NB4 (cell line): Measurements from ENCODE around the gene CR1L.

DNA sequence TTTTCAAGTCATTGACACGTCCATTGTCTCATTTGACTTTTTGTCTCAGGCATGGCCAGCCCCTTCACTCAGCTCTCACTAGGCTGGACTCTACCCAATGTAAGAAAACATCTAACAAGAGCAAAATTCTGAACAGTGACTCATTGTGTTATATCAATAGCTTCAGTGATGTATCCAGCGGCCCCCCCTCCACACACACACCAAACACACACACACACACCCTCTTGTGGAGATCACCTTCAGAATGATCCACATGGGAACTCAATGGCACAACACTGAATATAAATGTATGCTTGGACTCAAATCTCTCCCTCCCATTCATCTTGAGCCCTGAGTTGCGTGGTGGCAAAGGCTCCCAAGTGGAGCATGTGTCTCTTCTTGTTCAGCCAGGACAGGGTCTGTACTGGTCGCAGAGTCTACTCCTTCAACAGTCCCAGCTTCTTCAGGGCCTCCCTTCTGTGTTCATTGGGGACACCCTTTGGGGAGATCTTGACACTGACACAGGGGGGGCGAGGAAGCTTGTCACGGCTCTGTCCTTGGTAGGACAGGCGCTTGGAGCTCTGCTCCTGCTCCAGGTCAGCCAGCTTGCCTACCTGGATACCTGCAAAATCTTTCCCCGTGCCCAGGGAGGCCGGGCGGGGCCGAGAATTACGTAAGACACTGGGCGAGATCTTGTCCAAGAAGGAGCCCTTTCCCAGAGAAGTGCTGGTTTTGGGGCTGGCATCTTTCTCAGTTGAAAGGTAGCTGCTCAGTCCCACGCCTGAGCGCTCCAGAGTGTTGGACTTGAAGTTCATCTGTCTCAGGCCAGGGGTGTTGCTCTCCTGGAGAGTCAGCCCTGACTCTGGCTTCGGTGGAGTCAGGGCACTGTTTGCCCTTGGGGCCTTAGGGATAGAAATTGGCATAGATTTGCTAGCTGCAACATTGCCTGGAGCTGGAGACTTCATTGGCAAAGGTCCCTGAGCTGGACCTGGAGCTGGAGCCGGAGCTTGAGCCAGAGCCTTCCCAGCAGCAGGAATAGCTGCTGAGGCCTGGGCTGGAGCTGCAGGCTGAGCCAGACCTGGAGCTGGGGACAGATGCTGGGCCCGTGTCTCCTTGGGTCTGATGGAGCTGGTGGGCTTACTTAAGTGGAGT lies 10.6 kb downstream of the C1orf116 start:
- RRBS: no CpG with 5 or more reads among the region's 18 CpGs

GRCh38 chr1:207105917-207106498 lies 2.0 kb downstream of the C4BPA start:
- RRBS: no CpG with 5 or more reads among the region's 6 CpGs

DNA sequence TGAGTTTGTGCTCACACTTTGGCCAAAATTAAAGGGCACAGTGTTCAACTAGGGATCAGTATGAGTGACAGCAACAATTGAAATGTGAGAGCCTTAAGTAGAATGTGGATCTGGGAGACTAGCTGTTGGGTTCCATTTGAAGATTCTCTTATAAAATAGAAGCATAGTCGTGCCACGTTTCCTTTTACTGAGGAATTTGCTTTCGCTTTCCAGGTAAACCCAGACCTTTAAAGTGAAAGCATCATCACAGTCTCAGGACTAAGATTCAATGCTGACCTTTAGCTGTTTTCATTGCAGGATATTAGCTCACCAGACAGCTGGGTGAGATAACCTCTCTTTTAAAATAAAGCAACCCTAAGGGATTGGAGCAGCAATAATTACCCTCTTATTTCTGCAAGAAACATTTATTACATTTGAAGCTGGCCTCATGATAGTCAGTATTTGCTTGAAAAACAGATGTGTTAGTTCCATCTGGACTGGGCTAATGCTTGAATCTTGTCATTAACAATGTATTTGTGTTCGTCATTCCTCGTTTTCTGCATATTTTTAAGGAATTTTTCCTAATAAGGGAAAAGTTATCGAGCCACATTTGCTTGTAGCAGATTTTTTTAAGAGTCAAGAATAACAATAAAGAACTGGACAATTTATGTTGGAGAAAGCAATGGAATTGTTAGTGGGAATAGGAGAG lies 37.0 kb upstream of the CD55 start:
- RRBS: no CpG with 5 or more reads among the region's 6 CpGs

GRCh38 chr1:207309640-207310300 lies 11.7 kb upstream of the CD55 start:
- RRBS: no CpG with 5 or more reads among the region's 4 CpGs

GRCh38 chr1:207322339-207322709 lies 846 bp downstream of the CD55 start:
- RRBS: no CpG with 5 or more reads among the region's 7 CpGs

GRCh38 chr1:207644635-207645664 lies at the start of gene CR1L:
Gene CR1L (plus strand): TSS chr1:207645133.
- RRBS: 94% methylated on average over 19 of the region's 72 CpGs

DNA sequence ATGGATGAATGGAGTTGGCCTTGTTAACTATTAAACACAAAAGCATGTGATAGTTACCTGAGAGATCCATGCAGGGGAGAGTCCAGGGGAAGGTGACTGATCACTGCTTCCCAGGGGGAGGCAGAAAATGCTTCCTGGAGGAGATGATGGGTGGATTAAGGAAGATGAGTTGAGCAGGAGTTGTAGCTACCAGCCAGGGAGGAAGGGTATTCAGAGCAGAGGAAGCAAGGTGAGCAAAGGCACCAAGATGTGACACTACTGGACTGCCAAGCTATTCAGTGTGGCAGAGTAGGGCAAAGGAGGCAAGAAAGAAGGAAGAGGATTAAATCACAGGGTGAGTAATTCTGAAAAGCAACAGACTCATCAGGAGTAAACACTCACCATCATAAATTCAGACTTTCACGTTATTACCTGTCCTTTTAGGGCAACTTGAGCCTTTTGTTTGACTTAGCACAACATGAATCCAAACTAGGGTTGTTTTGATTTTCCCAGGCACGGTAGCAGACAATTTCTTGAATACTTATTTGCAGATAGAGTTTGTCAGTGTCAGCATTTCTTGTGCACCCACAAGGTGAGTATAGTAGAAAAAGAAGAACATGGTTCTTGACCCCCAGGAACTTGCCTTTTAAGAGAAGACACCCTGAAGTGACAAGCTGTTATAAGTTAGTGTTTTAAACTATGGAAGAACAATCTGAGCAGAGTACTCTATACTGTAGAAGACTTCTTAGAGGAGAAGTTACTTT lies 4.3 kb downstream of the CD46 start:
- RRBS: no CpG with 5 or more reads among the region's 2 CpGs

- RRBS: no CpG with 5 or more reads among the region's 21 CpGs
Observed at GRCh38 chr1:207807326-207808718, 56.0 kb downstream of the CD46 start.

- RRBS: no CpG with 5 or more reads among the region's 9 CpGs
Observed at GRCh38 chr1:207830591-207831158, 78.8 kb downstream of the CD46 start.

- RRBS: no CpG with 5 or more reads among the region's 3 CpGs
Observed at GRCh38 chr1:207892571-207892990, 18.3 kb downstream of the CD34 start.

DNA sequence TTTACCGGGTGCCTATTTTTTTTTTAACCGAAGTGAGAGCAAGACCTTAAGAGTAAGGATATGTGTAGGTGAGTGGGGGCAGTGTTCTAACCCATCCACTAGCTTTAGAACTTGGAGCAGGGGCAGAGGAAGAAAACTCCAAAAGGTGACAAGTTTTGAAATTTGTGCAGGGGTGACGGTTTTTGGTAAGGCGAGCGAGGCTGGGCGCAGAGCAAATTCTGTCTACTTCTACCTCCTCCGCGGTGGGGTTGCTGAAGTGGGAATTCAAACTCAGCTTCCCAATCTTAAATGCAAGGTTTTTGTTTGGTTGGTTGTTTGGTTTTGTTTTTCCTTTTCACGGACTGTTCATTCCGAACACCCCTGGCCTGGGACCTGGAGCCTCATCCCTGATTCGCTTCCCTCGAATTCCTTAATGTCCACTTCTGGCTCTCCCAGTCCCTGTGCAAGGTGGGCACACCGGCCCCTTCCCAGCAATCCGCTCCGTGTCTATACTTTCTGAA lies 764 bp downstream of the CD34 start:
- RRBS: 97% methylated on average over 3 of the region's 15 CpGs

GRCh38 chr1:208047966-208048438 lies 137.1 kb upstream of the CD34 start:
- RRBS: no CpG with 5 or more reads among the region's 6 CpGs

DNA sequence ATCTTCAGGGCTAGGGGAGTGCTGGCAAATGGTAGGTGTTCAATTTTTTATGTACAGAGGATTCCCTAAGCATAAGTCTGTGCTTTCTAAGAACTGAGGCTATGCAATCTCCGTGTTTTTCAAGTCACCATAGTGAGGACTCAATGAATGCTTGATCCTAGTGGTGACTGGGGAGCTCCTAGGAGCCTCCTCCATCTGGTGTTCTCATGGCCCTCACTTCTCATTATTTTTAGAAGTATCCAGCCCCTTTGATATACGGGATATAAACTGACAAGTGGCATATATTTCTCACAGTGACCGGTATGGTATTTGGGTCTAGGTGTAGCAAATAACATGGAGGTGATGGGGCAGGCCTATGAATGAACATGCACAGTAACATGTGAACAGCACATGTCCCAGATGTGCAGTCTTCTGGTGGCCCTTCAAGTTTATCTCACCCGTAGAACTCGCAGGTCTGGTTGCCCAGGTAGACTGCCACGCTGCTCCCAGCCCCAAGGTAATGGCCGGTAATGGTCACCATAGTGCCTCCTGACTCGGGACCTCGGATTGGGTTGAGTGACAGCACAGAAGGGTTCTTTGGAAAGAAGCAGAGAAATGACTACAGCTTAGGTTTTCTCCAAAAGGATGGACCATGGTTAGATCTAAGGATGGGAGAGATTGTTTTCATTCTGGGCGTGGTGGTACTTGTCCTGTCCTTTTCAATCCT lies 141.1 kb upstream of the CD34 start:
- RRBS: no CpG with 5 or more reads among the region's 10 CpGs

DNA sequence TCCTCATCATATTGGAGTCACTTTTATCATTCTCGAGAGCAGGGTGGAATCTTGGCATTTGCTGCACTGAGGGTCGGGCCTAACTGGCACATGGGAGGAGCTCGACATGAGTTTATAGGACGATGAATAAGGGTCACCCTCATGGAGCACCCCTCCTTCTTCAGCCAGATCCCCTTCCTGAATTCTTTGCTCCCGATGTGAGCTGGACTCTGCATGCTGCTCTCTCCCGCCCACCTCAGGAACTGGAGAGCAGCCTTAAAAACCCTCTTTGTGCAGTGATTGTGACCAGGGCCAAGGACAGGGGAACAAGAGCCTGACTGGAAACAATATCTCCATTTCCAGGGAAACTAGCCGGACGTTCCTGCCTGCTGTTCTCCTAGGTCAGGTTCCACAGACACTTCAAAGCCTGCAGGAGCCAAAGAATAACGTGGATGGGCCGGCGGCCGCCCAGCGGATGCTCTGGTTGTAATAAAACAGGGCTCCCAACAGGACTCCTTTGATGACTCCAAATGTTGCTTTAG lies 162.4 kb downstream of the PLXNA2 start:
- RRBS: no CpG with 5 or more reads among the region's 13 CpGs

- RRBS: no CpG with 5 or more reads among the region's 4 CpGs
Observed at GRCh38 chr1:208141681-208142224, 102.4 kb downstream of the PLXNA2 start.

GRCh38 chr1:208183956-208185016 lies 59.9 kb downstream of the PLXNA2 start:
- RRBS: no CpG with 5 or more reads among the region's 8 CpGs

DNA sequence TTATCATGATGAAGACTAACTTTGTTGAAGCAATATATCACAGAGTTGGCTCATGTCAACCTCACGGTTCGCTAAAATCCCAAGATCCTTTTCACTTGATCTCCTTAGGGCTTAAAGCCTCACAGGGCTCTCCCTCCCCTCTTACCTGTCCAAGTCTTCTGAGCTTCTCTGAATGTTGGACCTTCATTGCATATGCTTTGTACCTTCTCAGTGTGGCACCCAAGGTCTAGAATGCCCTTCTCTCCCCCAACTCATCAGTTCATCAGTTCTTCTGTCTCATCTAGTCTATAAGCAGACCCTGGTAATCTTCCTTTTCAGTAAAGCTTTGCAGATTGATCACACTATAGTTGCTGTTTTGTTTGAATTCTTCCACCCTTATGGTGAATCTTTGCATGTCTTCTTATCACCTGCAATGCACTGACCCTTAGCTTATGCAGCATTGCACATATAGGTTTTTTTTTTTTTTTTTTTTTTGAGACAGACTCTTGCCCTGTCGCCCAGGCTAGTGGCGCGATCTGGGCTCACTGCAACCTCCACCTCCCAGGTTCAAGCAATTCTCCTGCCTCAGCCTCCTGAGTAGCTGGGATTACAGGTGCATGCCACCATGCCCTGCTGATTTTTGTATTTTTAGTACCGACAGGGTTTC lies 37.7 kb downstream of the PLXNA2 start:
- RRBS: no CpG with 5 or more reads among the region's 6 CpGs

GRCh38 chr1:208252857-208253447 lies 8.8 kb upstream of the PLXNA2 start:
- RRBS: no CpG with 5 or more reads among the region's 6 CpGs

DNA sequence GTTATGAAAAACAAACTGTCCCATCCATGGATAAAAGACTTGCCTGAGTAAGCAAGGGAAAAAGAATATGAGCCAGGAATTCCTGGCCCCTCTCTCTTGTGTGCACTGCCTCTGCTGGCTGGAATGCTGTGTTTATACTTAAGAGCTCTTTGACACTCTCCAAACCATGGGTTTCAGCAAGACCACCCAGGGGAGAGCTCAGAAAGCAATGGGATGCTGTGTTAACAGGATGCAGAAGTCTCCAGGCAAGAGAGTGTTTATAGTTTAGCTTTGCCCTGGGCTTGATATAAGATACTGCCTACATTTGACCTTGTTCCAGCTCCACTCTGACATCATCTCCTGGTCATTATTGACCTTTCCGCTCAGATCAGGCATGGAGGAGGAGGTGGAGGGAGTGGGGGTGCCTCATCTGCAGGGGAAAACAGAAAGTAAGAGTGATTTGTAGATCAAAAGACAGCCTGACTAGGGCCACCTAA lies 232.2 kb upstream of the PLXNA2 start:
- RRBS: no CpG with 5 or more reads among the region's 1 CpG